Measurements from ENCODE around the gene PTGR1.

GRCh38 chr9:111023098-111023686 is 15.1 kb downstream of the LPAR1 start:
- RRBS = no CpG with 5 or more reads among the region's 5 CpGs

DNA sequence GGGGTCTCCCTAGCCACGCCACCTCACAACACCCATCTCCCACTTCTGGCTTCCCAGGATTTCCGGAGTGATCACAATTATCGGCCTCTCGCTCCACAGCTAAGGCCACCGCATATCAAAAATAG is 990 bp upstream of the LPAR1 start:
- RRBS = no CpG with 5 or more reads among the region's 5 CpGs

DNA sequence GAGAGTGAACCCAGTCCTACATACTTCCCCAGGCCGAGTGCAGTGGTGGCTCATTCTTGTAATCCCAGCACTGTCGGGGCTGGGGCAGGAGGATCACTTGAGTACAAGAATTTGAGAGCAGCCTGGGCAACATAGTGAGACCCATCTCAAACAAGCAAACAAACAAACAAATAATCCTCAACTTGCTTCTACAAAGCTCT is 38.3 kb upstream of the LPAR1 start:
- RRBS = no CpG with 5 or more reads among the region's 2 CpGs

DNA sequence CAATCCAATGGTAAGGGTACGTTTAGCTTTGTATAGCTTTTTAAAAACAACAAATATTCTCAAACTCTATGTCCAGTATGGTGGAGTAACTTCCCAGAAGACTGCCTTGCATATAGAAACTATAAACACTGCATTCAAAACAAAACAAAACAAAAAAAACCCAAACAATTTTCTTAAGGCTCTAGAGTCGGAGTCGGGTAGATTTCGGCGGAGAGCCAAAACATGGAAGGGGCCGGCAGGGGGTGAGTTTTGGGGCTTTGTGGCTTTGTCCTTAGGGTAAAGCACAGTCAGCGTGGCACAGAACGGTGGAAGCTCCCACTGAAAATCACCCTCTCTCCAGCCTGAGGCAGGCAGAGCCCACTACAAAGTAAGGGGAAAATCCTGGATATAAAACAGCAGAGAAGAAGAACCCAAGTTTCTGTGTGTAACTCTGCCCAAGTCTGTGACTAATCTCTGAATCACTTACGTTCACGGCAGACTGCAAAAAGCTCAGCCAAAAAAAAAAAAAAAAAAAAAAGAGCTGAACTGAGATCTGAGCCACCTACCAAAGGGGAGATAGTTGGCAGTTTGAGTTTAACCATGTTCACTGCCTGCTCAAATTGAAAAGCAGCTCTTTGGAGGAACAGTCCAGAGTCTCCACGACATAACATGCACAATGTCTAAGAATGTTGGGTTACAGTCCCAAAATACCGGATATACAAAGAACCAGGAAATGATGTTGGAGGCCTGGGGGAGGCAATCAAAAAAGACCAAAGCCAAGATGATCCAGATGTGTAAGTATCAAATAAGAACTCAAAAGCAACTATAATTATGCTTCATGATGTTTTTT is 26.6 kb upstream of the OR2K2 start:
- RRBS = no CpG with 5 or more reads among the region's 12 CpGs

- RRBS = no CpG with 5 or more reads among the region's 4 CpGs
These were observed 32.1 kb upstream of the OR2K2 start for GRCh38 chr9:111361993-111362590.

DNA sequence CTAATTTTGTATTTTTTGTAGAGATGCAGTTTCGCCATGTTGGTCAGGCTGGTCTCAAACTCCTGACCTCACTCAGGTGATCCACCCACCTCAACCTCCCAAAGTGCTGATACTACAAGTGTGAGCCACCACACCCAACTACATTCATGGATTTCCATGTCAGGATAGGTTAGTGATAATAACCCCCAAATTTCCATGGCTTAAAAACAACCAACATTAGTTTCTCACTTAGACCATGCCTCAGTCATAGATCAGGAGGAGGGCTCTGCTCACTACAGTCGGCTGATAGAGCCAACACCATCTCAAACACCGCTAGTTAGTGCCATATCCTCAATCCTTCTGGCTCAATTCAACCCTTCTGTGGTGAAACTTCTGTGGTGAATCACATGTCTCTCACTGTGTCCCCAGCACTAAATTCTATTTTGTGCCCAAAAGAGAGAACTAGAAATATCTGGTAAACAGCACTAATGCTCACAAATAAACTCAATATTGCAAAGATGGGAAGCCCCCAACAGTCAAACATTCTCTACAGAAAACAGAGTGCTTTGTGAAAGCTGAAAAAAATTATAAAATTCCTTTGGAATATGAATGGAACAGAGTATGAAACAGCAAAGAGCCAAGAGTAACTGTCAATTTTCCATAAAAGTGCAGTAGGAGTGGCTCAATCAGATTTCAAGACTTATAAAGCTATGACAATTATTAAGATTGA is 21.1 kb downstream of the ECPAS start:
- RRBS = no CpG with 5 or more reads among the region's 3 CpGs

DNA sequence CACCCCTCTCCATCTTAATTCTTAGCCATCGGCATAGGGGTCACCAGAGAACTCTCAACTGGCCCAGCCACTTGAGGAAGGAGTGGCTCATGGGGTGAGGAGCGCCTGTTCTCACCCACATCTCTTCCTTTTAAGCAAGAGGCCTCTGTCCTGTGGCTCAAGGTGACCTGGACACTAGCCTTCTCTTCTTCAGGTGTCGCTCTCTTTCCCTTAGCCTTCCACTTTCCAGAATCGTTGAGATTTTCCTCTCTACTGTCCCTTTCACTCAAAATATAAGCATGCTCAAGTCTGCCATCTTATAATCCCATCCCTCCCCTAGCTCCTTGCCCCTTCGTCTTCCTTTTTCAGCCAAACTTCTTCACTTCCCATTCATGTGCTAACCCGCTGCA is 13.2 kb downstream of the PTGR1 start:
- RRBS = no CpG with 5 or more reads among the region's 6 CpGs

DNA sequence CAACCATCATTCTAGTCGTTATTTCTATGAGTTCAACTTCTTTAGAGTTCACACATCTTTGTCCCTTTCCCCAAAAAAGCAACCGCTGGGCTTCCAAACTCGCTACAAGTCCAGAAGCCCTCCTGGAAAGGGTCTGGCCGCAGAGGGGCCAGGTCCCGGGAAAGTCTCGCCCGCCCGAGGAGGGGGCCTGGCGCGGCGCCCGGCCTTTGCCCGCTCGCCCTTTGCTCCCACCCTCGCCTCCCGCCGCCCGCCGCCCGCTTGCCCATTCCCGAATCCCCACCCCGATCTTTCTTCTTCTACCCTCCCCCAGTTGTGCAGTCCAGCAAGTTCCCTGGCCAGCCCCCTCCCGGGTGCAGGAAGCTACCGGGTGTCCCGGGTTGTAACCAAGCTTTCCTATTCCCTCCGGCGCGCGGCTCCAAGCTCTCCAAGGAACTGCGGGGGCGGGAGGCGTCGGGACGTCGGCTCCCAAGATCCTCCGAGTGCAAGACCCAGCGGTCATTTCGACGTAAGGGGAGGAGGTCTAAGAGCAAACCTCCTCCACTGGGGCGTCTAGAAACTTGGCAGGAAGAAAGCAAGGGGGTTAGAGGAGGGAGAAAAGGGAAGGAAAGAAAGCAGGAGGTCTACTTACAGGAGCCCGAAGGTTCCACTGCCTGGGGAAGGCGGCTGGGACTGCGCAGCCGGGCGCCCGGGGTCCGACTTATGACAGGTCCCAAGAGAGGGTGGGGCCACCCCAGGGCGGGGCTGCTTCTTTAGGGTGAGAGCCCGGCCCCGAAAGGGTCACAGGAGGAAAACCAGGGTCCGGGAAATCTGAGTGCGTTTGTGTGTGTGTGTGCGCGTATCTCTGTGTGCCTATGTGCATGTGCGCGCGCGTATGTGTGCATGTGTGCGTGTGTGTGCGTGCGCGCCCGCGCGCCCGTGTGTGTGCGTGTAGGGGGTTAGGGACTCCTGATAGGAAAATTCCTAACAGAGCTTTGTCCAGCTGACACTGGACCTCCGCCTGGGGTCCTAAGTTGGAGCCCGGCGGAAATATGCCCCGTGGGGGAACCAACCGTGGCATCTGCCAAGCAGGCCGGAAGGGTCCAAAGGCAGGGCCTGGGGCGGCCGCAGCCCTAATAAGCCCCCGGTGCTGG is at the start of gene PTGR1:
Gene PTGR1 (minus strand): TSS at position 673 of the 1,130 bp plus-strand sequence.
- RRBS = 6% methylated on average over 20 of the region's 76 CpGs

DNA sequence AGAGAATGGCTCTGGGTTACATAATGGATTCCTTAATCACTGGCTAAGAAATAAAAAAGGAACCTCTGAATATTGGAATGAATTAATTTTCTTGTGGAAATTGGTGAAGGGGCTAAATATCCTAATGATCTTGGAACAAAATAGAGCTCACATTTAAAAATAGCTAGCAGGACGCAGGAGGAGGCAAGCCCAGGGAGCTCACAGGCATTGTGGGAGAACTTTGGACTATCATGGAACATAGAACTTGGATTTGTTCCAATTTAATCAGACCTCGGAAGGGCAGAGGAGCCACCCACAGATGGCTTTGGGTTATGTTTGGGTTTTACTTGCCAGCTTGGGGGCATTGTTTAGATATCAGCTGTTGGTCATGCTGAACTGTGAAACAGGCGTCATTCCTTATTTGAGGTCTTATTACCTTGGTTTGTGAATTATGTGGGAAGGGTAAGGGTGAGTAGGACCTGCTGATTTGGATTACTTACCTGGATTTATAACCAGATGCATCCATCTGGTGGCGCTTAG is 14.0 kb upstream of the PTGR1 start:
- RRBS = no CpG with 5 or more reads among the region's 4 CpGs

- RRBS = no CpG with 5 or more reads among the region's 14 CpGs
These were observed 4.7 kb upstream of the UGCG start for GRCh38 chr9:111891851-111892333.

DNA sequence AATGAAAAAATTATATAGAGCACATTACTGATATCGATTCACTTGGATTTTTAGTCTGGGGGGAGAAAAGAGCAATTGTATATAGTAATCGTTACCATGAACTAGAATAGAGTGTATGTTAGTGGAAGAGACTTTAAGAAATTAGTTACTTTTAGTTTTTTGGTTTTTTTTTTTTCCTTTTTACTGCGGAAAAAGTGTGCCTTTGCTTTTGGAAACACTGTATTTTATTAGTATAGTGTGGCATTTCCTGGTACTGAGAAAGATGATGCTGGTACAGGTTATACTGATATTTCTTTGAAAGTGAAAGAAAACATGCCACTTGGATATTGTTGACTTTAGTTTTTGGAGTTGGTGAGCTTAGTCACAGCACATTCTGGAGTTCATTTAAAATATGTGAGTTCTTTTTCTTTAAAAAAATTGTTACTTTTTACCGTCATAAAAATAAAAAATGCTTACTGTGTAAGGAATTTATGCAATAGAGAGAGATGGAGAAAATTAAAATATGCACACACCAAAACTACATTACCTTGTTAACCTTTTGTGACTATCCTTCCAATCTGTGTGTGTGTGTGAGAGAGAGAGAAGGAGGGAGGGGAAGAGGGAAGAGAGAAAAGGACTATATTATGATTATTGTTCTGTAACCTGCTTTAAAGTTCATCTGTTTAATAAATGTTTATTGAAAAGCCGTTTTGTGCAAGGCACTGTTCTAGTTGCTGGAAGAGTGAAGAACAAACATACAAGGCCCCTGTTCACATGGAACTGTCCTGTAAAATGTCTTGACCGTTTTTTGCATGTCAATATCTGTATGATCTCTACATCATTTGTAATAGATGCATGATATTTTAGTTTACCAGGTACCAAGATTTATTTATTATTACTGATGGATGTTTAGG is 1.9 kb downstream of the UGCG start:
- RRBS = no CpG with 5 or more reads among the region's 6 CpGs

GRCh38 chr9:111937139-111937747 is 40.6 kb downstream of the UGCG start:
- RRBS = no CpG with 5 or more reads among the region's 3 CpGs

- RRBS = no CpG with 5 or more reads among the region's 18 CpGs
These were observed 41.5 kb downstream of the UGCG start for GRCh38 chr9:111937748-111938960.

GRCh38 chr9:112128625-112128957 is 46.5 kb downstream of the SUSD1 start:
- RRBS = no CpG with 5 or more reads among the region's 1 CpG

GRCh38 chr9:112379264-112379696 is 628 bp upstream of the HSDL2 start:
- RRBS = no CpG with 5 or more reads among the region's 17 CpGs

GRCh38 chr9:112496211-112496570 is 9.6 kb downstream of the KIAA1958 start:
- RRBS = no CpG with 5 or more reads among the region's 2 CpGs

- RRBS = no CpG with 5 or more reads among the region's 5 CpGs
These were observed 50.8 kb downstream of the SLC46A2 start for GRCh38 chr9:112839785-112840280.

DNA sequence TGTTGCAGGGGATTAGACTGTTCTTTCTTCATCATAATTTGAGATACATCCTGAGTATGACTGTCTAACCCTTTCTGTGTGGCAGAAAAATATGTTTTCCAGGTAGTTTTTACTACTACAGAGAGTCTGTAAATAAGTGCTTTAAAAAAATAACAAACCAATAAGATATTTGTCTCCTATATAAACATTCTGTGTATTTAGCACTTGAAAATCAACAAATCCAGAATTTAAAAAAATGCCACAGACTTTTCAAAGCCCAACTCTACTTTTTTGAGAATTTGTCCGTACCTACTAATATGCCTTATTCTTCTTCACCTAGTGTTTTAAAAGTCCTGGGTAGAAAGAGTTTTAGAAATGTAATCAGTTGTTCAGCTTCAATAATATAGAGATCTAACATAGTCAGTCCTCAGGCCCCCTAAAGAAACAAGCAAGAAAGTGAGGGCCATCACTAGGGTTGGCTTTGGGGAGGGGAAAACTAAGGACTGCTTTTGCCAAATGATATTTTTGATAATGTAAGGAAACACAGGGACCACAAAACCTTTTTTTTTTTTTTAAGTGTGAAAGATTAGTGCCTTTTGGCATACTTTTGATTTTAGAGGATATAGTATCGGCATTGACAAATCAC is 17.5 kb downstream of the SLC46A2 start:
- RRBS = no CpG with 5 or more reads among the region's 2 CpGs

GRCh38 chr9:113166410-113166940 is 15.7 kb downstream of the SLC31A2 start:
- RRBS = no CpG with 5 or more reads among the region's 7 CpGs

GRCh38 chr9:113221644-113222365 is 461 bp downstream of the SLC31A1 start:
- RRBS = 10% methylated on average over 8 of the region's 27 CpGs

Measured in islet of Langerhans (tissue), 1 donor.